Measurements from ENCODE around the gene EPC2.

DNA sequence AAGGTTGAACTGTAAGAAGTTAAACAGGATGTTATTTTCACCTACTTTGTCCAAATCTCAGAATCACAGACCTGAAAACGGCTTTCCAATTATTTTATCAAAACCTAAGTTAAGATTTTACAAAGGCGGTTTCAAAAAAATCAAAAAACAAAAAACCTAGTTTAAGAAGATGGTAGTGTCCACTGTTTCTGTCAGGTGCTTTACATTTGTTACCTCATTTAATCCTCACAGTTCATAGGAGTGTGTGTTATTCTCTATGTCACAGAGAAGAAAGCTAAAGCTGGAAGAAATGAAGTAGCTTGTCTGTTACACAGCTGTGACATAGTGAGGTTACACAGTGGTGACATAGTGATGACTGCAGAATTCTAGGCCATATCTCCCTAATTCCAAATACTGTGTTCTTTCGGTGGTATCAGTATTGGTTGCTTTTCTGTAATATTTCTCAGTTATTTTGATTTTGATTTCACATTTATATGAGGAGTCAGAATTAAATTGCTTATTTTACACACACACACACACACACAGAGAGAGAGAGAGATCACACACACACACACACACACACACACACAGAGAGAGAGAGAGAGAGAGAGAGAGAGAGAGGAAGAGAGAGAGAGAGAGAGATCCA is 81.4 kb downstream of the MBD5 start:
- PRO-cap = no peak
- RAMPAGE, long total RNA, 3 experiments = no peak in any of the 3 experiments

- PRO-cap = no peak
- RAMPAGE, long total RNA, 3 experiments = no peak in any of the 3 experiments
Measured at GRCh38 chr2:148261715-148262341, 240.9 kb downstream of the MBD5 start.

- PRO-cap = no peak
- RAMPAGE, long total RNA, 3 experiments = no peak in any of the 3 experiments
Measured at GRCh38 chr2:148380758-148381574, 263.6 kb upstream of the EPC2 start.

- PRO-cap = no peak
- RAMPAGE, long total RNA, 3 experiments = no peak in any of the 3 experiments
Measured at GRCh38 chr2:148553316-148553906, 91.1 kb upstream of the EPC2 start.

GRCh38 chr2:148643736-148644848 is at the start of gene EPC2:
TSS of gene EPC2 (plus strand) at chr2:148644751.
- PRO-cap = bidirectional peak, plus-strand start at chr2:148644754, minus-strand start at chr2:148644630
- RAMPAGE, long total RNA, 3 experiments = no peak in any of the 3 experiments

- PRO-cap = no peak
- RAMPAGE, long total RNA, 3 experiments = no peak in any of the 3 experiments
Measured at GRCh38 chr2:148696881-148697904, 52.6 kb downstream of the EPC2 start.

- PRO-cap = no peak
- RAMPAGE, long total RNA, 3 experiments = no peak in any of the 3 experiments
Measured at GRCh38 chr2:148764784-148765404, 110.1 kb upstream of the KIF5C start.

- PRO-cap = no peak
- RAMPAGE, long total RNA, 3 experiments = no peak in any of the 3 experiments
Measured at GRCh38 chr2:148876157-148877323, 1.5 kb downstream of the KIF5C start.

- PRO-cap = no peak
- RAMPAGE, long total RNA, 3 experiments = no peak in any of the 3 experiments
Measured at GRCh38 chr2:149585074-149585770, 2.4 kb downstream of the MMADHC start.

GRCh38 chr2:149767433-149768062 is 180.0 kb upstream of the MMADHC start:
- PRO-cap = no peak
- RAMPAGE, long total RNA, 3 experiments = no peak in any of the 3 experiments

- PRO-cap = no peak
- RAMPAGE, long total RNA, 3 experiments = no peak in any of the 3 experiments
Measured at GRCh38 chr2:150466082-150466638, 21.3 kb downstream of the RND3 start.

GRCh38 chr2:150469520-150470379 is 17.7 kb downstream of the RND3 start:
- PRO-cap = no peak
- RAMPAGE, long total RNA, 3 experiments = no peak in any of the 3 experiments

GRCh38 chr2:150471977-150473098 is 15.1 kb downstream of the RND3 start:
- PRO-cap = unidirectional peak, minus-strand start at chr2:150472236
- RAMPAGE, long total RNA, 3 experiments = no peak in any of the 3 experiments

- PRO-cap = bidirectional peak, plus-strand start at chr2:150485512, minus-strand start at chr2:150485238
- RAMPAGE, long total RNA, 3 experiments = no peak in any of the 3 experiments
Measured at GRCh38 chr2:150485105-150485608, 2.3 kb downstream of the RND3 start.

- PRO-cap = no peak
- RAMPAGE, long total RNA, 3 experiments = no peak in any of the 3 experiments
Measured at GRCh38 chr2:151815777-151816329, 12.4 kb downstream of the ARL5A start.

DNA sequence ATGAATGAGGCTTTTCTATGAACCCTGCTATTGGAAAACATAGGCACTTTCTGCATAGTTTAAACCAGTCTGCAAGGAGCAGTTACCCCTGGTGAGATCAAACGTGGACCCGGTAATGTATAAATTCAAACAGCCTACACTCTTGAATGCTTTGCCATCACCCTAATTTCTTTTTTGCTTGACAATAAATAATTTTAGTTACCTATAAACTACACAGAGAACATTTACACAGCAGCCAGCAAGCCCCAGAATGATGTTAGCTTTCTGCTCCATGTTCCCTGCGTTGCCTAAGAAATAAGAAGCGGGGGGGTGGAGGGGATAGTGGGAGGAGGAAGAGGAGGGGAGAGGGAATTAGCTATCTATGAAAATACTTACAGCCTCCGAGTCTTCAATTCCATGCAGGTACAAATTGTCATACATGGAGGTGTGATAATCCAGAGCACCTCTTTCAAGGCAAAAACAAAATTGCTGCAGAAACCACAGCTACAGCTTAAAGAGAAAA is 125.5 kb downstream of the CACNB4 start:
- PRO-cap = no peak
- RAMPAGE, long total RNA, 3 experiments = no peak in any of the 3 experiments

DNA sequence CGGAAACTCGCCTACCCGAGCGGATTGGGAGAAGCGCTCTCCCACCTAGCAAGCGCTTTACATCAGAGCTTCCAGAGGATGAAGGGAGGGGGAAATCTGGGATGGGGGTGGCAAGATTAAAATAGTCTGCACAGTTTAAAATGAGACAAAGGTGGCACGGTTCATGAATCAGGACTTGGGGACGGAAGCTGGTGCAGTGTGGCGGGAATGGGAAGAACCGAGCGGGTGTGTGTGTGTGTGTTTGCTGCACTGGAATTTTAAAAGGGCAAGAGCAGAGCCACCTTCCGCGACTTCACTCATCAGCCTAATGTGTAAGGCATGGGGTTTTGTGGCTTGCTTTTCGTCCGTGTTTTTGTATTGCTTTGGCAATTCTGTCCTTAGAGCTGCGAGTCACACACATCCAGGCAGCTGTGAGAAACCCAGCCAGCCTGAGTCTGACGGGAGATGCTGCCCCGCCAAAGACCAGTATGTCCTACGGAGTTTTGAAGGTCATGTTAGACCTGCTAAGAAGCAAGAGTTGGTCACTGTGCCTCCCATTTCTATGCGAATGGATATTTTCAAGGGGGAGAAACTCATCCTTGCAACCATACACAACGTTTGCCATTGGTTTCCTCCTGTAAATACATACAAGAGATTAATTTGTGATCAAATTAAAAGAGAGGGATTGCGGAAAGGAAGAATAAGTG is 534 bp upstream of the CACNB4 start:
- PRO-cap = no peak
- RAMPAGE, long total RNA, 3 experiments = no peak in any of the 3 experiments

GRCh38 chr2:152171571-152172250 is 3.9 kb downstream of the STAM2 start:
- PRO-cap = no peak
- RAMPAGE, long total RNA, 3 experiments = no peak in any of the 3 experiments

DNA sequence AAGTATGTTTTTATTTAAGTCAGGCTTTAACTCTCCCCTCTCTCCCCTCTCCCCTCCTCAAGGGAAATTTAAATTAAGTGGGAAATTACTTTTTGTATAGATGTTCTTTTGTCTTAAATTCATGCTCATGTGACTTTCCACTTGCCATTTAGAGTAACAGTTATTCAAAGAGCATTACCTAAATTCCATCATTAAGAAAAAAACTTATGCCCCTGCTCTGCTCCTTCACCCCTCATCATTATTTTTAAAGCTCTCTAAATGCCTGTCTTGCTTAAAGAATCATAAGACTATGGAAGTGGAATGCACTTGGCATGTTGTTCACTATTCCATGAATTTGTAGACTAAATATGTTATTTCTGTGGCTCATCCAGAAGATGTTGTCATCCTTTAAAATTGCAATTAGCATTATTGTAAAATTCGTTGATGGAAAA is 61.7 kb downstream of the FMNL2 start:
- PRO-cap = no peak
- RAMPAGE, long total RNA, 3 experiments = no peak in any of the 3 experiments

- PRO-cap = no peak
- RAMPAGE, long total RNA, 3 experiments = no peak in any of the 3 experiments
Measured at GRCh38 chr2:152492098-152492566, 157.2 kb downstream of the FMNL2 start.